Urinary bladder (tissue), 3 donors: Measurements from ENCODE around the gene PTN.

GRCh38 chr7:134530276-134530875, 3.0 kb downstream of the AKR1B10 start:
- PRO-cap, result no peak
- RAMPAGE, long total RNA, result no peak

DNA sequence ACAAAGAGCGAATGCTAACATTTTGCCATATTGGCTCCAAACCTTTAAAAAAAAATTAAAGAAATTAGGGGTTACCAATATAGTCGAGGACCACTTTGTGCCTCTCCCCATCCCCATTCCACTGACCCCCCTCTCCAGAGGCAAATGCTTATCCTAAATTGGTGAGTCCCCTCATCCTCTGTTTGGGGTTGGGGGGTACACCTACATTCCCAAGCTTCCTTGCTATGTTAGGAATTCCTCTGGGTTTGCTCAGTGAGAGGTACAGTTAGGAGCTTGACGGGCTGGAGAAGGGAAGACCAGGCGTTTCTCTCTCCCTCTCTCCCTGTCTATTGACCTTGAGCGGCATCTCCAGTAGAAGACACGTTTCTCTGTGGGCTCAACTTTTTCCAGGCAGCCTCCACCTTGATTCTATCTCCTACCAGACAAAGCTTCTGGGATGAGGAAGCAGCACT, 6.7 kb upstream of the AKR1B15 start:
- PRO-cap, result no peak
- RAMPAGE, long total RNA, result no peak

DNA sequence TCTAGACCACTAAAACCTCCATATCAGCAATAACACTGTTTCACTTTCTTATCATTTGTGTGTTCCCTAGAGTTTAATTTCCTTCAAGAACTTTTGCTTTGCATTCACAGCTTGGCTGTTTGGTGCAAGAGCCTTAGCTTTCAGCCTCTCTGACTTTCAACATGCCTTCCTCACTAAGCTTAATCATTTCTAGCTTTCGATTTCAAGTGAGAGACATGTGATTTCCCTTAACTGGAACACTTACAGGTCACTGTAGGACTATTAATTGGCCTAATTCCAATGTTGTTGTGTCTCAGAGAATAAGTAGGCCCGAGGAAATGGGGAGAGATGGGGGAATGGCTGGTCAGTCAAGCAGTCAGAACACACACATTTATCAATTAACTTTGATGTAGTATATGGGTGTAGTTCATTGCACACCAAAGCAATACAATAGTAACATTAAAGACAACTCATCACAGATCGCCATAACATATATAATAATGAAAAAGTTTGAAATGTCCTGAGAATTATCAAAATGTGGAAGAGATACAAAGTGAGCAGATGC, 10.6 kb upstream of the BPGM start:
- PRO-cap, result no peak
- RAMPAGE, long total RNA, result no peak

GRCh38 chr7:134789725-134790723, 10.6 kb downstream of the CALD1 start:
- PRO-cap, result bidirectional peak, plus-strand start at chr7:134790442, minus-strand start at chr7:134790339; bidirectional peak, plus-strand start at chr7:134790646, minus-strand start at chr7:134790487
- RAMPAGE, long total RNA, result no peak

DNA sequence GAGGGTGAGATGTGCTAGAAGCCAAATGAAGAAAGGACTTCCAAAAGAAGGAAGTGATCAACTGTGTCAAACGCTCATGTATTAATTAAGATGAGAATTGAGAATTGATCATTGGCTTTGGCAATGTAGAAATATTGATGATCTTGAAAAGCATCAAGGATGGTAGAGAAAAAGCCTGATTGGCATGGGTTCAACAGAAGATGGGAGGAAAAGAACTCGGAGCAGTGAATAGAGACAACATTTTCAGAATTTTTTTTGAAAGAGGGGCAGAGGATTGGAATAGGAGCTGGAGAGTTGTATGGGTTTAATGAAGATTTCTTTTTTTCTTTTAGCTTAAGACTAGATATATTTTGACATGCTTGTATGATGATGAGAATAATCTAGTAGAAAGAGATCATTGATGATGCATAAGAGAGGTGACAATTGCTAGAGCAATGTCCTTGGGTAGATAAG, 33.6 kb downstream of the CALD1 start:
- PRO-cap, result no peak
- RAMPAGE, long total RNA, result no peak

DNA sequence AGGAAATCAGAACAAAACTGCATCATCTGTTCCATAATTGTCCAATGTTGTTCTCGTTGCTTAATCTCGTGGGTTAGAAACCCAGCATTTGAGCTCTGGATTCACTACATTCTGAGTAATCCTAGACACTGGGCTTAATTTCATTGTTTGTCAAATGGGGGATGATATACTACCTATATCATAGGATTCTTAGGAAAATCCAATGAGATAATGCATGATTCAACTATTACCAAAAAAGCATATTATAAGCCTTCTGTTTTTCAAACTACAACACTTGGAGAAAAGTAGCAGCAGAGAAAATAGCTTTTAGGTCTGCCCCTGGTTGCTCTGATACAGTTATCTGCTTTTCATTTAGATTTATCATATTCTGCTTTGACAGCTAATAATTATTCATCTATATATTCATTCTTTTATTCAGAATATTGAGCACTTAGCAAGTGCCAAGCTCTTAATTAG, 49.1 kb downstream of the CALD1 start:
- PRO-cap, result bidirectional peak, plus-strand start at position 104 of the sequence, minus-strand start at position 43 of the sequence
- RAMPAGE, long total RNA, result no peak

- PRO-cap, result no peak
- RAMPAGE, long total RNA, result no peak
Measured at GRCh38 chr7:134966691-134967323, 19.5 kb upstream of the AGBL3 start.

- PRO-cap, result no peak
- RAMPAGE, long total RNA, result no peak
Measured at GRCh38 chr7:134969902-134970765, 16.2 kb upstream of the AGBL3 start.

DNA sequence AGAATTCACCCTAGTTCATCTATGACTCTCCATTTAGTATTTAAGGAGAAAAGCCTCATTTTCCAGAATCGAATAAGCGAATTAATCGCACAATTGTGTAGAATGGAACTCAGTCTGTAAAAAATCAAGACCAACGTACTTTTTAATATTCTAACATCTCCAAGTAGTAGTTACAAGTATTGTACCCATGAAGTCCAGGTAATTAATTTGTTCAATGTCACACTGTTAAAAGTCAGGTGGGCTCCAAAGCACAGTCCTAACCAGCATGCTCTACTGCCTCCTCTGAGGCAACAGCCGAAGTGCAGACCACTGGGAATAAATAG, 369 bp upstream of the AGBL3 start:
- PRO-cap, result no peak
- RAMPAGE, long total RNA, result no peak

DNA sequence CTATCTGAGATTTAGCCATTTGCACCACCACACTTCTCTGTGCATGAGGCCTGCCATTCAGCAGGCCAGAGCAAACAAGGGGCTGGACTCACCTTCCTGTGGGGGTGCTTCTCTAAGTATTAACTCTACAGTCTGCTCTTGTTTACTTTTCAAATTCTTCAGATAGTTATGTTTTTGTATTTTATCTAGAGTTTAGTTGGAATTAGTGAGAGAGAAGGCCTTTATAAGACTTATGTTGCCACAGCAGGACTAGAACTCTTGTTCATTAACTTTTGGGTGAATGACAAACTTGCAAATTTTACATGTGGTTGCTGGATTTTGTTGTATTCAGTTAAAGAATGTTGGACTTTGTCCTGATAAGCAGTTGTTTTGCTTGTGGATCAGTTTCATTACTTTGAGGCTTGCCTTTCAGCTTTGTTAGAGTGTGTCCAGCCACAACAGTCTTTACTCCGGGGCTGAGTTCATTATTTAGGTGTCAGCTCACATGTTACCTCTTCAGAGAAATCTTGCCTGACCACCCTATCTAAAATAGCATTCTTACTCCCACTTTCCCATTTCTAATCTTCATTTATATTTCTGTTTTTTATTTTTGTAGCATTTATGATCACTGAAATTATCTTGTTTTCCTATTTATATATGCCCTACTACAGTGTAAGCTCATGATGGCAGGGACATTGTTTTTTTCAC, 5.7 kb downstream of the AGBL3 start:
- PRO-cap, result no peak
- RAMPAGE, long total RNA, result no peak

DNA sequence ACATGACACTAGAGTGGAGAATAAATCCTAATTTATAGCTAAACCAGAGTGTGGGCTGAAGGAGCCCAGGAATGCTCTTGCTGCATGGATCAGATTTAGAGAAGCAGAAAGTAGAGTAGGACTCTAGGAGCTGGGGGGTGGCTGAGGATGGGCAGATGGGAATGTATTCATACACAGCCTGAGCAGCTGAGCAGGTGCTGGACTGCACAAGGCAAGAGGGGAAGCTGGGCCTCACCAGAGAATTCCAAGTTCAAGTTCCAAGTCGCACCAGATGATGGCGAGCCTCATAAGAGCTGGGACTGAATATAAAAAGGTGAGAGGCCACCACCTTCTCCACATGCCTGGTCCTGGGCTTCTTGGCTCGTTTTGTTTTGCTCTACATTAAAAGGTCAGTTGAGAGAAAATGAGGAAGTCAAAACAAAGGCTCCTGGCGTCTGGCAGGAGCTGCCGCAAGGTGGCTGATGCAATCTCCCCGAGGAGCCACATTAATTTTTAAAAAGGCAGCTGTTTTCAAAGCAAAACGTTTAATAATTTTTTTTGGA, 9.6 kb downstream of the CYREN start:
- PRO-cap, result bidirectional peak, plus-strand start outside the sequence, minus-strand start at position 368 of the sequence
- RAMPAGE, long total RNA, result no peak

GRCh38 chr7:135188423-135189615, 18.3 kb upstream of the CYREN start:
- PRO-cap, result no peak
- RAMPAGE, long total RNA, result no peak

DNA sequence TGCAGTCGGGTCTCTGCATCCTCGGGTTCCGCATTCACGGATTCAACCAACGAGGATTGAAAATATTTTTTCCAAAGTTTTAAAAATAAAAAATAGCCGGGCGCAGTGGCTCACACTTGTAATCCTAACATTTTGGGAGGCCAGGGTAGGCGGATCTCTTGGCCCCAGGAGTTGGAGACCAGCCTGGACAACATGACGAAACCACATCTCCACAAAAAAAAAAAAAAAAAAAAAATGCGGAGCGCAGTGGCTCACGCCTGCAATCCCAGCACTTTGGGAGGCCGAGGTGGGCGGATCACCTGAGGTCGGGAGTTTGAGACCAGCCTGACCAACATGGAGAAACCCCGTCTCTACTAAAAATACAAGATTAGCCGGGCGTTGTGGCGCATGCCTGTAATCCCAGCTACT, 877 bp upstream of the WDR91 start:
- PRO-cap, result no peak
- RAMPAGE, long total RNA, result no peak

GRCh38 chr7:135584321-135585578, 27.0 kb downstream of the NUP205 start:
- PRO-cap, result no peak
- RAMPAGE, long total RNA, result no peak

DNA sequence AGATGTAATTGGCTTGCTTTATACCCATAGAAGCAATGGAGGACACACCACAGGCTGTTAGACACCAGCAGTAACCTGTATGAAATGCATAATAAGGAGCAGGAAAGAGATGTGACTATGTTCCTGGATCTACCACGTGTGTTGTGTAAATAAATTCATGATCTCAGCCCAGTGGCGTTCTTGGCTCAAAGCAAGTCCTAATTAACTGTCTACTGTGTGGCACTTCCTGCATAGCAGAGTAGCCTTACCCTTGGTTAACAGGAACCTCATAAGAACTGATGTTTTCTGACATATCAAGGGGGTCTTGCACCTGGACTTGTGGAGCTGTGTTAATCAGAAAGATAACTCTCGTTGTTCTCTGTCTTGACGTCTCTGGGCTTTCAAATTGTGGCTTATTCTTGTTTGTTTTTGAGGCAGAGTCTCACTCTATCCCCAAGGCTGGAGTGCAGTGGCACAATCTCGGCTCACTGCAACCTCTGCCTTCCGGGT, 25.7 kb upstream of the FAM180A start:
- PRO-cap, result no peak
- RAMPAGE, long total RNA, result no peak

- PRO-cap, result no peak
- RAMPAGE, long total RNA, result no peak
Measured at GRCh38 chr7:135841849-135842048, 93.1 kb upstream of the FAM180A start.

- PRO-cap, result bidirectional peak, plus-strand start at chr7:137343772, minus-strand start at chr7:137343568
- RAMPAGE, long total RNA, result start-site peak on the minus strand at chr7:137343503-137343736, 4,346 and 2,667 reads in 2 replicates
Measured at GRCh38 chr7:137343173-137344110, at the start of gene PTN. Gene PTN (minus strand): TSS chr7:137343733.

- PRO-cap, result no peak
- RAMPAGE, long total RNA, result no peak
Measured at GRCh38 chr7:137871669-137872274, 25.0 kb upstream of the DGKI start.

GRCh38 chr7:137947568-137948402, 54.1 kb downstream of the CREB3L2 start:
- PRO-cap, result no peak
- RAMPAGE, long total RNA, result no peak

DNA sequence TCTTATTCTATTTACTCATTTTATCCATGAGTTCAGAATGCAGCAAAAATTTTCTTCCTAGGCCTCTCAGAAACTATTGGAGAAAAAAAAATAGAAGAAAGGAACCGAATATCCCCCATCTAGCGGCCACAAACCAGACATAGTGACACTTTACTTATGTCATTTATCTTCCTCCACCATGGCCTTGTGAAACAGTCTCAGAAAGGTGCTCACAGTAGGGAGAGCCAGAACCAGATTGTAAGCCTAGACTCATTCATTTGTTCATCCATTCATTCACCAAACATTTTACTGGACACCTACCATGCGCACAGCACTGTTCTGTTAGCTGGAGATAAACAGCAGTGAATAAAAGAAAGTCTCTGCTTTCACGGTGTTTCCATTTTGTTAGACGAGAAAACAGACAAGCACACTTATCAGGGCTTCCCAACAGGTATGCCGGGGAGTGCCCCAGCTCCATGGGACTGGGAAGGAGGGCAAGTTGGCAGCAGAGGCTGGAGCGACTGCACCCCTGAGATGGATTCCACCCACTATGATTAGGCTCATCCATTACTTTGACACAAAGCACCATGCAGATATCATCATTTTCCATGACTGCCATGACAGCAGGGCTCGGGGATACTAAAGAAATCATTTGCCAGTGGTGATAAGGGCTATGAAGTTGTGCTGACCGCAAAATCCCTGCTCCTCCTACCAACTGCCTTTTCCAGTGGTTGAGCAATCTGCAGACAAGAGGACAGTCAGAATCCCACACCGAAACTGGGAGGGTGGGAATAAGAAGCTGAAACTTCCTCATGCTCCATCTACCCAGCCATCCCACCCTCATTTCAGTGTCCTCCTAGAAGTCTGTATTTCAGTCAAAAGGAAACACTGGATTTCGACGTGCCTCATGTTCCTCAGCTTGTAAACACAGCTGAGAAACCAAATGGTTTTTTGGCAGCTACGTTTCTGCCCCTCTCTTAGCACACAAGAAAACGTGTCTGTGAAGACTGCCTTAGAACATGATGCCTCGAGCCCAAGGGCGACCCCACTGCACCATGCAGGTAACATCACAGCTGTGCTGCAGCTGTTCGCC, 15.6 kb downstream of the CREB3L2 start:
- PRO-cap, result bidirectional peak, plus-strand start at position 717 of the sequence, minus-strand start at position 620 of the sequence
- RAMPAGE, long total RNA, result no peak